ENCODE measurements around a stretch of chr12.

GRCh38 chr12:108648193-108649152 lies 14.8 kb upstream of the SELPLG start:
- RRBS, 2 experiments: no CpG with 5 or more reads among the region's 14 CpGs
CAGE:
- cytosol, long polyA minus RNA: no peak
- cytosol, long polyA plus RNA: no peak
- long polyA plus RNA: no peak
- nucleus, long polyA minus RNA: no peak
- nucleus, long polyA plus RNA: no peak

DNA sequence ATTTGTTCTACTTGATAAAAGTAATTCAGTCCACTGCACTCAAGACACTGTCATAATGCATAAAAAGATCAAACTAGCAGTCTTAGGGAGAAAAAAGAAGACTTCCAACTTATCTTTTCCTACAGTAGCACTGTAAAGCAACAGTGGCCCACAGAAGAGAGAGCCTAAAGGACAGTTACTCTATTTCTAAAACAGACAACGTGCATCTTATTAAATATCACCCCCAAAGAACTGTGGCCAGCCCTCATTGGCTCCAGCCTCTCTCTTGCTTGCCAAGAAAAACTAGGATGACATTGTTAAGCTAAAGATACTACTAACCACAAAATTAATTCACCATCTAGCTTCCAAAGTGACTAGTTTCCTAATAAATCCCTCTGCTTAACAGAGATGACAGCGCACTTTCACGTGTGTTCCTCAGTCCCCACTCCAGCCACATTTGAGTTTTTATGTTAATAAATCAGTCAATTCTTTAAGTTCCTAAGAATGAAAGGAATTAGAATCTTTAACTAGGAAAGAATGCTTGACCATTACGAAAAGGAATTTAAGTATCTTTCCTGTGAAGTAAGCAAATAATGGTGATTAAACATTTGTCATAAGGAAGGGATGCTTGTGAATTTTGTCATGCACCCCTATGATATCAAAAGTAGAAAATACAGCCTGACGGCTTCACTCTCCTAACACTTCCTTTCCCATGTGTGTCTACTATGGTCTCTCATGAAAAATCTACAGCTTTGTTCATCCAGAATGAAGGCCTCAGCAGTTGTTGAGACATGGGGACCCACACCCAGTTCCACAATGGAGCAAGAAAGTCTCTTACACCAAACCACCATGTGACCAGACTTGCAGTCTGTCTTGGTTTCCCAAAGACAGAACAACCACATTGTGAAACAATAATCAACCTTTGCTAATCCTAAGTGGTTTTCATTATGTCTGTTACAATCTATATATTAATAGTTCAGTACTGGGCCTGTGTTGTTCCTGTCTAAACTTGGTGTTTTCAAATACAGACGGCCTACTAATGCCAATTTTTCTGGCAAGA lies 8.2 kb downstream of the CORO1C start:
- RRBS, 2 experiments: no CpG with 5 or more reads among the region's 6 CpGs
CAGE:
- cytosol, long polyA minus RNA: no peak
- cytosol, long polyA plus RNA: no peak
- long polyA plus RNA: no peak
- nucleus, long polyA minus RNA: no peak
- nucleus, long polyA plus RNA: no peak

CAGE:
- cytosol, long polyA minus RNA: no peak
- cytosol, long polyA plus RNA: no peak
- long polyA plus RNA: no peak
- nucleus, long polyA minus RNA: no peak
- nucleus, long polyA plus RNA: no peak
Measured at GRCh38 chr12:108724346-108724724, 7.0 kb downstream of the CORO1C start.

- RRBS, 2 experiments: 1 to 4% methylated on average over 5 of the region's 45 CpGs
CAGE:
- cytosol, long polyA minus RNA: no peak
- cytosol, long polyA plus RNA: no peak
- long polyA plus RNA: no peak
- nucleus, long polyA minus RNA: no peak
- nucleus, long polyA plus RNA: no peak
Measured at GRCh38 chr12:108730333-108731065, 819 bp downstream of the CORO1C start.

- RRBS, 2 experiments: no CpG with 5 or more reads among the region's 12 CpGs
CAGE:
- cytosol, long polyA minus RNA: no peak
- cytosol, long polyA plus RNA: no peak
- long polyA plus RNA: no peak
- nucleus, long polyA minus RNA: no peak
- nucleus, long polyA plus RNA: no peak
Measured at GRCh38 chr12:108783094-108783748, 51.9 kb upstream of the CORO1C start.

- RRBS, 2 experiments: no CpG with 5 or more reads among the region's 22 CpGs
CAGE:
- cytosol, long polyA minus RNA: no peak
- cytosol, long polyA plus RNA: no peak
- long polyA plus RNA: no peak
- nucleus, long polyA minus RNA: no peak
- nucleus, long polyA plus RNA: no peak
Measured at GRCh38 chr12:108787616-108788208, 56.4 kb upstream of the CORO1C start.

DNA sequence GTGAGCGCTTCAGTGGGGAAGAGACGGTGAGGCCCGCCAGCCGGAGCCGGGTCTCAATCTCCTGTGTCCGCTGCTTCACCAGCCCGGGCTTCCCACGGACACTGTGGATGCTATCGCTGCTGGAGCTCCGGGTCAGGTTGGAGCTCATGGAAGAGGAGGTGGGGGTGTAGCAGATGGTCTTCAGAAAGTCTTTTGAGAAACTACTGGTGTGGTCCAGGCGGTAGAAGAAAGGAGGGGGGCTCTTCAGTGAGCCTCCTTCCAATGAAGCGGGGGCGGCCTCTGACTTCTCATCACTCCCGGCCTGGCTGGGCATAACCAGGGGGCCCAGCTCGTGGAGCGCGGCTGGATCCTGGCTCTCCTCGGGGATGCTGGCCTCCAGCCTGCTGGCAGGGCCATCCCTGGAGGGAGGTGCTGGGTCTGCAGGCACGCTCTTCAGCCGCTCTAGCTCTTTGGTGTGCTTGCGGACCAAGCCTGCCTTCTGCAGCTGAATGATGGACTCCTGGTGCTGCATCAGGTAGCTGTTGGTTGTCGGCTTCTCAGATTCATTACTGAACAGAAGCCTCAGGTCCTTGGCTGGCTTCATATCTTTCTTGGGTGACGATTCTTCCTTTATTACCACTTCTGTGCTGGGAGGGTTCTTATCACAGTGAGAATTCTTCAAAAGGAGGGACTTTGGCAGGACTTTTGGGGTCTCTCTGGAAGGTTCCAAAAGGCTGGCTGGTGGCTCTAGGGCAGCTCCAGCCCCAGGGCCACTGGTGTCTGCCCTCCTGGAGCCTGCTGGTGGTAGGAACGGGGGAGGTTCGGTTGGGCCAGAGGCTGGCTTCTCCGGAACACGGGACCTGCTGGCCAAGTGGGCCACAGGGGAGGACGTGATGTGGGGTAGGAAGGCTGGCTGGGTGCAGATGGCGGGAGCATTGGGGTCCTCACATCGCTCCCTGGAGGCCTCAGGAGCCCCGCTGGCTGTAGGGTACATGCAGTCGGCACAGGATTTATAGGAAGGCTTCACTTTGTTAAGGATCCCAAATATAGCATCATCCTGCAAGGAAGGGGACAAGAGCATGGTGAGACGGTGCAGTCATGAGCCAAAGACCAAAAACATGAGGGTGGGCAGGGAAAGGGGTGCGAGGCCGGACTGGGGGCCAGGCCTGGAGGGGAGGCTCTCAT lies 57.3 kb upstream of the CORO1C start:
- RRBS, 2 experiments: 97 to 100% methylated on average over 1 to 6 of the region's 35 CpGs
CAGE:
- cytosol, long polyA minus RNA: no peak
- cytosol, long polyA plus RNA: no peak
- long polyA plus RNA: no peak
- nucleus, long polyA minus RNA: no peak
- nucleus, long polyA plus RNA: no peak

GRCh38 chr12:108833800-108834084 lies 23.6 kb downstream of the SSH1 start:
- RRBS, 2 experiments: no CpG with 5 or more reads among the region's 5 CpGs
CAGE:
- cytosol, long polyA minus RNA: no peak
- cytosol, long polyA plus RNA: no peak
- long polyA plus RNA: no peak
- nucleus, long polyA minus RNA: no peak
- nucleus, long polyA plus RNA: no peak

- RRBS, 2 experiments: no CpG with 5 or more reads among the region's 2 CpGs
CAGE:
- cytosol, long polyA minus RNA: no peak
- cytosol, long polyA plus RNA: no peak
- long polyA plus RNA: no peak
- nucleus, long polyA minus RNA: no peak
- nucleus, long polyA plus RNA: no peak
Measured at GRCh38 chr12:108940013-108940393, 60.1 kb downstream of the DAO start.

DNA sequence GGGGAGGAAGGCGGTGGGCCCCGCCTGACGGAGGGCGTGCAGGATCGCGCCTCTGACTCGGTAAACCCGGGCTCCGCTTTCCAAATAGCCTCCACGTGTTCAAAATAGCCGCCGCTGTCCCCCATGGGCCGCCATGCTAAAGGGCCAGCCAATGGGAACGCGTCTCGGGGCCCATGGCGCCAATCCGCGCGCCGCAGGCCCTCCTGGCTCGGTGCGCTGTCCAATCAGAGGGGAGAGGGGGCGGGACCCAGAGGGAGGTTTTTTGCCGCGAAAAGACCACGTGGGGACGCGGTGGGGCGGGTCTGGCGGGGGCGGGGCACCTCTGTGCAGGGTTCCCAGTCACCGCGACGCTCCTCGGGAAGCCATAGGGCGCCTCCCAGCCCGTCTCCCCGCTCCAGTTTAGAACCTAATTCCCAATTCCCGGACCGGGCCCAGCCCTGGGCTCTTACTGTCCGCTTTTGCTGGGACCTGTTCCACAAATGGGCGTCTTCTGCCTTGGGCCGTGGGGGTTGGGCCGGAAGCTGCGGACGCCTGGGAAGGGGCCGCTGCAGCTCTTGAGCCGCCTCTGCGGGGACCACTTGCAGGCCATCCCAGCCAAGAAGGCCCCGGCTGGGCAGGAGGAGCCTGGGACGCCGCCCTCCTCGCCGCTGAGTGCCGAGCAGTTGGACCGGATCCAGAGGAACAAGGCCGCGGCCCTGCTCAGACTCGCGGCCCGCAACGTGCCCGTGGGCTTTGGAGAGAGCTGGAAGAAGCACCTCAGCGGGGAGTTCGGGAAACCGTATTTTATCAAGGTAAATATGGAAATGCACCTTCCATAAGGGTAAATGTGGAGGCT lies 668 bp downstream of the UNG start:
- RRBS, 2 experiments: under 1 to 2% methylated on average over 19 of the region's 67 CpGs
CAGE:
- cytosol, long polyA minus RNA: start-site peak on the plus strand centred at position 343 of the sequence, 49 bp wide, 375 reads
- cytosol, long polyA plus RNA: start-site peak on the plus strand centred at position 332 of the sequence, 67 bp wide, 122 and 165 reads in 2 replicates
- long polyA plus RNA: start-site peak on the plus strand centred at position 352 of the sequence, 32 bp wide, 79 and 275 reads in 2 replicates
- nucleus, long polyA minus RNA: no peak
- nucleus, long polyA plus RNA: start-site peak on the plus strand centred at position 331 of the sequence, 70 bp wide, 81 and 84 reads in 2 replicates

DNA sequence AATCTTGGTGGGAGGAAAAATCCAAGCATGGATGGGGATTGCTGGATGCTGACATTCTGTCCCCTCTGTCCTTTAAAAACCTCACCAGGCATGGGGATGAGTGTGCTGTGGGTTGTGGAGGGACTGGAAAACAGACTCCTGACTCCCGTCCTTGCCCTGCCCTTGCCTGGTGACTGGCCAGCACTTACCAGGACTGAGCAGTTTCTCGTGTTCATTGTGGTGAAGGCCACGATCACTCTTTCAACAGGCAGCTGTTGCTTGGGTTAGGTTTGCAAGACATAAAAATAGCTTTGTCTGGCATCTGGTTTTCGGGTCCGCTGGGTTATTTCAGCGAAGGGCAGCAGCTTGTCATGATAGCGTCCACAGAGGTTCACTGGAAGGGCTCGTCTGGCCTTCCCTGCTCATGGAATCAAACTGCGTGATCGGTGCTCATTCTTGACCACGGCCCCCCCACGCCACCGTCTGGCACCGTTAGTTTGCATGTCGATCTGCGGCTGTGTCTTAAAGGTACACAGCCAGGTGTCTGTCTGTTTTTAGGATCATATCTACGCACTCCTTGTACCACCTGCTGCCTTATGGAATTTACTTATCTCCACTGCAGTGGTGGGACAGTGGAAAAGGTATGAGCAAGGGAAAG lies 15.2 kb downstream of the ACACB start:
- RRBS, 2 experiments: no CpG with 5 or more reads among the region's 17 CpGs
CAGE:
- cytosol, long polyA minus RNA: no peak
- cytosol, long polyA plus RNA: no peak
- long polyA plus RNA: no peak
- nucleus, long polyA minus RNA: no peak
- nucleus, long polyA plus RNA: no peak

- RRBS, 2 experiments: no CpG with 5 or more reads among the region's 6 CpGs
CAGE:
- cytosol, long polyA minus RNA: no peak
- cytosol, long polyA plus RNA: no peak
- long polyA plus RNA: no peak
- nucleus, long polyA minus RNA: no peak
- nucleus, long polyA plus RNA: no peak
Measured at GRCh38 chr12:109134082-109134621, 17.8 kb downstream of the ACACB start.

- RRBS, 2 experiments: no CpG with 5 or more reads among the region's 14 CpGs
CAGE:
- cytosol, long polyA minus RNA: no peak
- cytosol, long polyA plus RNA: no peak
- long polyA plus RNA: no peak
- nucleus, long polyA minus RNA: no peak
- nucleus, long polyA plus RNA: no peak
Measured at GRCh38 chr12:109173819-109174390, 57.5 kb downstream of the ACACB start.

GRCh38 chr12:109245605-109245898 lies 63.5 kb downstream of the FOXN4 start:
- RRBS, 2 experiments: no CpG with 5 or more reads among the region's 2 CpGs
CAGE:
- cytosol, long polyA minus RNA: no peak
- cytosol, long polyA plus RNA: no peak
- long polyA plus RNA: no peak
- nucleus, long polyA minus RNA: no peak
- nucleus, long polyA plus RNA: no peak

DNA sequence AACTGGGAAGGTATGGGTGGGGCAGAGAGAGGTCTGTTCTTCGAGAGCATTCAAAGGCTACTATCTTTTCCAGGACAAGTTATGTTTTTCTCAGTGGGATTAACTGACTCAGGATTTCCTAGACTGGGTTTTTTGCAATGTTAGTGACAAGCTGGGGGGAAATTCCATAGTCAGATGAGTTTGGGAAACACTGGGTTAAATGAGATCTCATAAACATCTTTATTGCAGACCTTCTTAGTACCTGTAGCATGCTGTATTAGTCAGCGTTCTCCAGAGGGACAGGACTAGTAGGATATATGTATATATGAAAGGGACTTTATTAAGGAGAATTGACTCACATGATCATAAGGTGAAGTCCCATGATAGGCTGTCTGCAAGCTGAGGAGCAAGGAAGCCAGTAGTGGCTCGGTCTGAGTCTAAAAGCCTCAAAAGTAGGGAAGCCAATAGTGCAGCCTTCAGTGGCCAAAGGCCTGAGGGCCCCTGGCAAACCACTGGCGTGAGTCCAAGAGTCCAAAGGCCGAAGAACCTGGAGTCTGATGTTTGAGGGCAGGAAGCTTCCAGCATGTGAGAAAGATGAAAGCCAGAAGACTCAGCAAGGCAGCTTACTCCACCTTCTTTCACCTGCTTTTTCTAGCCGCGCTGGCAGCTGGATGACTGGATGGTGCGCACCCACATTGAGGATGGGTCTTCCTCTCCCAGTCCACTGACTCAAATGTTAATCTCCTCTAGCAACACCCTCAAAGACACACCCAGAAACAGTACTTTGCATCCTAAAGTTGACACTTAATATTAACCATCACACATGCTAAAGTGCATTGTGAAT lies 60.9 kb downstream of the FOXN4 start:
- RRBS, 2 experiments: no CpG with 5 or more reads among the region's 8 CpGs
CAGE:
- cytosol, long polyA minus RNA: no peak
- cytosol, long polyA plus RNA: no peak
- long polyA plus RNA: no peak
- nucleus, long polyA minus RNA: no peak
- nucleus, long polyA plus RNA: no peak

DNA sequence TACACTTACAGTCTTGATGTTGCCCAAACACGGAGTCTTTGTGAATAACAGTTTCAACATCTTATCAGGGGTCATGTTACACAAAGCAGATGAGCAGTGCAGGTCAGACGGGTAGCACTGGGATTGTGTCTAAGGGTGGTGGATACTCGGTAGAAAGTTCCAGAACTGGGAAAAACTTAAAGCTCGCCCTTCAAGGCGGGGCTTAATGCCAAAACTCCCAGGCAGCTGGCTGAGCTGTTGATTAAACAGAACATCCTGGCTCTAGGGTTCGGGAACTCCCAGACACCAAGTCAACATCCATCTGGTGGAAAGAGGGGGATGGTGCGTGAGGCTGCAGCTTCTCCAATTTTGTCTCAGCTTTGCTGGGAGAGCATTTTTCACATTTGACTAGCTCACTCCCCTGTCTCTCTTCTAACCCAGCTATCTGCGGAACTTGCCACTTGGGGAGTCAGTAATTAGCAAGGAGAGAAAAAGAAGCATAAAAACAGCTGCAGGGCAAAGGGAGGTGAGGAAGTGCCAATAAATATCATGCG lies 31.0 kb downstream of the FOXN4 start:
- RRBS, 2 experiments: no CpG with 5 or more reads among the region's 9 CpGs
CAGE:
- cytosol, long polyA minus RNA: no peak
- cytosol, long polyA plus RNA: no peak
- long polyA plus RNA: no peak
- nucleus, long polyA minus RNA: no peak
- nucleus, long polyA plus RNA: no peak

- RRBS, 2 experiments: no CpG with 5 or more reads among the region's 9 CpGs
CAGE:
- cytosol, long polyA minus RNA: no peak
- cytosol, long polyA plus RNA: no peak
- long polyA plus RNA: no peak
- nucleus, long polyA minus RNA: no peak
- nucleus, long polyA plus RNA: no peak
Measured at GRCh38 chr12:109446906-109447310, 30.2 kb downstream of the KCTD10 start.

DNA sequence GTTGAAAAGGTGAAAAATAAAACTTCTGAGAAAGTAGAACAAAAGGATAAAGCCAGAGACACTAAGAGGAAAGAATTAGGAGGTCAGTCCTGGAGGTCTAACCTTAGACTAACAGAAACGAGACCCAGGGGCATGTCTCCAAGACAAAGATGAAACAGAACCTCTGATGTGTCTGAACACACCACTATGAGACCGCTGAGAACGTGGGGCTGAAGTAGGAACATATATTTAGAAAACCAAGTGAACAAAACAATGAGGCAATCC lies 17.9 kb downstream of the KCTD10 start:
- RRBS, 2 experiments: no CpG with 5 or more reads among the region's 3 CpGs
CAGE:
- cytosol, long polyA minus RNA: no peak
- cytosol, long polyA plus RNA: no peak
- long polyA plus RNA: no peak
- nucleus, long polyA minus RNA: no peak
- nucleus, long polyA plus RNA: no peak

GRCh38 chr12:109460414-109461023 lies 16.6 kb downstream of the KCTD10 start:
- RRBS, 2 experiments: no CpG with 5 or more reads among the region's 15 CpGs
CAGE:
- cytosol, long polyA minus RNA: no peak
- cytosol, long polyA plus RNA: no peak
- long polyA plus RNA: no peak
- nucleus, long polyA minus RNA: no peak
- nucleus, long polyA plus RNA: no peak

DNA sequence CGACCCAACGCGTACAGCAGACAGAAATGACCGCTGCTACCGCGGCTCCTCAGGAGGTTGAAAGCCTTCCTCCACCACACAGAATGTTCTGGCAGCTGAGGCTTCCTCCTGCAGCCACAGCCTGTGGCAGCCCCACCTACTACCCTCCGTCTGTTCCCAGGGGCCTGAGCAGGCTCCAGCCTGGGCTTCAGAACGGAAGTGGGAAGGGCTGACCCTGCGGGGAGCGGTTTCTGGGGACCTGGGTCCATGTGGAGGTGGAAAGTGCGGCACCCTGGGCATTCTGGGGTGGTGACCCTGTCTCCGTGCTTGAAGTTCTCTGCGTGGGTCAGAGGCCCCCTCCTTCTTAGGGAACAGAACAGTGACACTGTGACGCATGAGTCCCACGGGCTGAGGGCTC lies 9.7 kb downstream of the MMAB start:
- RRBS, 2 experiments: no CpG with 5 or more reads among the region's 15 CpGs
CAGE:
- cytosol, long polyA minus RNA: no peak
- cytosol, long polyA plus RNA: no peak
- long polyA plus RNA: no peak
- nucleus, long polyA minus RNA: no peak
- nucleus, long polyA plus RNA: no peak